ENCODE results near the gene SLC30A10.

GRCh38 chr1:218165120-218166036, 119.7 kb upstream of the RRP15 start:
- PRO-cap: no peak
- CAGE, long polyA plus RNA: no peak

DNA sequence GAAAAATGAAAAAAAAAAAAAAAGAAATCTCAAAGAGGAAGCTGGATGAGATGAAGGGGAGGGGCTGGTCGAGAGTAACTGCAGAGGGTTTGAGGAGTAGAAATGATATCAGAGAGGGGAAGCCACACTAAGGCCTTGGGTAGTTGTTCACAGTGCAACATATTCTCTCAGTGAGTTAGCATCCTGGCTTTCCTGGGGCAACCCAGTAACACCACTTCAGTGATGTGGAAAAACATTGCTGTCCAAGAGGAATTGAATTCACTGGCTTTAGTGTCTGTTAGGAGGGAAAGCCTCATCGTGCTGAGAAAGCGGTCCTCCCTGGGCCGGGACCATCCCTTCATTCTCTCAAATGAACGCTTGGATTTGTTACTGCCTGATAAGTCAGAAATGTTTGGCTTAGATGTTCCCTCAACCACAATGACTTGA, 12.1 kb downstream of the TGFB2 start:
- PRO-cap: no peak
- CAGE, long polyA plus RNA: no peak

GRCh38 chr1:219173256-219173584, 458 bp upstream of the LYPLAL1 start:
- PRO-cap: no peak
- CAGE, long polyA plus RNA: no peak

GRCh38 chr1:219188966-219189411, 15.3 kb downstream of the LYPLAL1 start:
- PRO-cap: no peak
- CAGE, long polyA plus RNA: no peak

DNA sequence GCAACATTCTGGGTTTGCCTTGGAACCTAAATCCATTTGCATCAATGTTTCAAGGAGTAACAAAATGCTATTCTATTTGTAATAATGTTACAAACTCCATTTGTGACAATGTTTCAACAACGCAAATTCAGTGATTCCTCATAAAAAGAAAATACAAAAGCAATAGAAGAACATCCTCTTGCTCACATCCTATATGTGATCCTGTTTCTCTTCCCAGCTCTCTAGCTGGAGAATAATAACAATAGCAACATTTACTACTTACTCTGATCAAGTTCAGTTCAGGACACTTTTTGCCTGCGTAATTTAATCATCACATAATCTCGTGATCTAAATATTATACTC, 127.7 kb upstream of the ZC3H11B start:
- PRO-cap: no peak
- CAGE, long polyA plus RNA: no peak

DNA sequence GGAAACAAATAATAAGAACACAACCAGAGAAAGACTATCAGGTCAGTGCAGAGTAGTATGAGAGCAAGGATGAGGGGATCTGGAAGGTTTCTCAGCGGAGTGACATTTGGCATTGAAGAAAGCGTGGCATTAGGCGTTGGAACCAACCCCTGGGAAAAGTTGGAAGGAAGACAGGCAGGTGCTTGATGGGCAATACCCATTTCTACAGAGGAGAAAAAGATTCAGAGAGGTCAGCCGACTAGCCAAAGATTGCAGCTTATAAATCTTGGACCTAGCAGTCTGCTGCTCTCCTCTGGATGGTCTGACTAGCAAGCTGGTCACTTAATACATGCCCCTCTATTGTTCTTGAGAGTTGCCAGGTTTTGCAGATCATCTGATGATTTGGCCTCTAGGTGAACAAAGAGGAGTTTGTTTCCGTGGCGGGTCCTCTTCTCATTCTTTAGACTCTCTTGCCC, 116.0 kb downstream of the SLC30A10 start:
- PRO-cap: no peak
- CAGE, long polyA plus RNA: no peak

DNA sequence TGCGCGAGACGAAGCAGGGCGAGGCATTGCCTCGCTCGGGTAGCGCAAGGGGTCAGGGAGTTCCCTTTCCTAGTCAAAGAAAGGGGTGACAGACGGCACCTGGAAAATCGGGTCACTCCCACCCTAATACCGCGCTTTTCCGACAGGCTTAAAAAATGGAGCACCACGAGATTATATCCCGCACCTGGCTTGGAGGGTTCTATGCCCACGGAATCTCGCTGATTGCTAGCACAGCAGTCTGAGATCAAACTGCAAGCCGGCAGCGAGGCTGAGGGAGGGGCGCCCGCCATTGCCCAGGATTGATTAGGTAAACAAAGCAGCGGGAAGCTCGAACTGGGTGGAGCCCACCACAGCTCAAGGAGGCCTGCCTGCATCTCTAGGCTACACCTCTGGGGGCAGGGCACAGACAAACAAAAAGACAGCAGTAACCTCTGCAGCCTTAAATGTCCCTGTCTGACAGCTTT, 88.8 kb downstream of the SLC30A10 start:
- PRO-cap: no peak
- CAGE, long polyA plus RNA: no peak

GRCh38 chr1:219927621-219928382, 555 bp downstream of the SLC30A10 start:
- PRO-cap: no peak
- CAGE, long polyA plus RNA: no peak

DNA sequence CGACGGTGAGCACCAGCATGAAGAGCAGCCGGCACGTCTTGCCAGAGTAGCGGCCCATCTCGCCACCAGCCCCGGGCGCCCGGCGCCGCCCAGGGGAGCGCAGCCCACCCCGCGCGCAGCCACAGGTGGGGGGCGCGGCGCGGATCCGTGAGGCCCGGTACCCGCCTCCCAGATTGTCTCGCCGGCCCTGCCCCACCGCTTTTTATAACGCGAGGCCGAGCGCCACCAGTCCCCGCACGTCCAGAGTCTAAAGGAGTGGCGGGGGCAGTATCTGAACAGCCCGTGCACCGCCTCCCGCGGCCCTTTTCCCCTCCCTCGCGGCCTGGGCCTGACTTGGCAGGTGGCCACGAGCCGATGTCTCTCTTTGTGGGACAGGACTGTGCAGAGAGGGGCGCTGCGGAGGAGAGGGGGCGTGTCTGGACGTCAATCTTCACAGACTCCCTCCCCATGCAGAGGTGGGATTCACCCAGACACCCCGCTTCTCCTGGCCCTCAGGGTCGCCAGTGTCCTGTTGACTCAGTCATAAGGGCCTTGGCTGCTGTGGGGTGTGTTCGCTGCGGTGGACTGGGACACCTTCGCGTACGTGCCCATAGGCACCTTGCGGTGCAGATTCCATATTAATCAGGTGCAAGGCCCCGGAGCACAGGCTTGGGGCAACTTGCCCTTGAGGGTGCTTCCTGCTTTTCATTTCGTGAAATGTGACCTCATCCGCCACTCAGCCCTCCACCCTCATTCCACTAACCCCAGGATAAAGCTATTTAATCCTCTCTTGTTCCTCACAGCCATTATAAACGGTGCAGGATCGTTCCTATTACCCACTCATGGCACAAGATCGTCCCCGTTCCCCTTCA, at the start of gene SLC30A10:
Gene SLC30A10 (minus strand): TSS at position 175 of the 851 bp plus-strand sequence.
- PRO-cap: no peak
- CAGE, long polyA plus RNA: no peak

- PRO-cap: no peak
- CAGE, long polyA plus RNA: no peak
Measured at GRCh38 chr1:219929235-219929641, 881 bp upstream of the SLC30A10 start.

GRCh38 chr1:220024901-220025577, 21.3 kb downstream of the EPRS1 start:
- PRO-cap: no peak
- CAGE, long polyA plus RNA: no peak

GRCh38 chr1:220253222-220254099, 18.8 kb downstream of the RAB3GAP2 start:
- PRO-cap: no peak
- CAGE, long polyA plus RNA: no peak

DNA sequence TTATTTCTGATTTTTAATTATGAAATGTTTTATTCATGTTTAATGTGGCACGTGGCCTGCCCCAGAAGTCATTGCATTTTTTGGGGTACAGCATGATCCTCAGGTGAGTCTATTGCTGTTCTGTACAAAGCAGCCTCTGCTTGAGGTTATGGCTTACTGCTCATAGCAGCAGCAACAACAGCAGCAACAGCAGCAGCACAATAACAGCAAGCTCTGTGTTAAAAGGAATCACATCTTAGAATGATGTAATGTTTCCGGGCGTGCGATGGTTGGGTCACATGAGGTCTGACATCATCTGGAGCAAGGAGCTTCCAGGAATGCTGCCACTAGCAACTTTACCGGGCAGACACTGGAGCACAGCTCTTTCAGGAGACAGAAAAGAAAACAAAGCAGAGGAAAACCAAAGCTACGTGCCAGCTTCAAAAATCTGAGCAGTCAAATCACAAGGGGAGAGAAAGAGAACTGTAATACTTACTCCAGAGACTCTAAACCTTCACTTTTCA, 28.1 kb upstream of the RAB3GAP2 start:
- PRO-cap: no peak
- CAGE, long polyA plus RNA: no peak

DNA sequence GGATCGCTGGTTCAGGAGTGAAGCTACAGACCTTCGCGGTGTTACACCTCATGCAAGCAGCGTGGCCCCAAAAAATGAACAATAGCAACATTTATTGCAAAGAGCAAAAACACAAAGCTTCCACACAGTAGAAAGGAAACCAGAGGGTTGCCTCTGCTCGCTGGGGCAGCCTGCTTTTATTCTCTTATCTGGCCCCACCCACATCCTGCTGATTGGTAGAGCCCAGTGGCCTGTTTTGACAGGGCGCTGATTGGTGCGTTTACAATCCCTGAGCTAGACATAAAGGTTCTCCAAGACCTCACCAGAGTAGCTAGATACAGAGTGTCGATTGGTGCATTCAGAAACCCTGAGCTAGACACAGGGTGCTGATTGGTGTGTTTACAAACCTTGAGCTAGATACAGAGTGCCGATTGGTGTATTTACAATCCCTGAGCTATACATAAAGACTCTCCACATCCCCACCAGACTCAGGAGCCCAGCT, 52.8 kb upstream of the MARK1 start:
- PRO-cap: no peak
- CAGE, long polyA plus RNA: no peak

DNA sequence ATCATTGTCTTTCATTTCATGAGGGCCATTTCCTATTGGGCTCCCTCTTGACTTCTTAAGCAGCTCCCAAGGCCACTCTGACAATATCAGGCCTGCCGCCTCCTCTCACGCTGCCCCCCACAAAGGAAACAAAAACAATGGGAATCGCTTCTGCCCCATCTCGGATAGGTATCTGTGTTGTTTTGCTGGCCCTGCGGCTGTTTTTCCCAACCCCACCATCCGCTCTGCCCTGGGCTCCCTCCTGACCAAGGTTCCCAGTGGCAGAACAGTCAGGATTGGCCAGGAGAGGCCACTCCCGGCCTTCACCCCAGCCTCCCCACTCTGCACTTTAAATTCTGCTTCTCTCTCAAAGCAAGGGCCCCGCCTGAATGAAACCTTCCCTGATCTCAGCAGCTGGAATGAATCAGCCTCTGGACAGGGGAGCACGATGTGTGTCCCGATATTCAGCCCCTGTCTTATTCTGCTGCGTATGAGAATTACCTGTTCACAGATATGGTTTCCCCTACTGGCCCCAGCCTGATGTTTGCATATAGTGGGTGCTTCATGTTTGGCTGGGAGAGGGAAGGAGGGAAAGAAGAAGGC, 16.3 kb downstream of the C1orf115 start:
- PRO-cap: no peak
- CAGE, long polyA plus RNA: no peak

DNA sequence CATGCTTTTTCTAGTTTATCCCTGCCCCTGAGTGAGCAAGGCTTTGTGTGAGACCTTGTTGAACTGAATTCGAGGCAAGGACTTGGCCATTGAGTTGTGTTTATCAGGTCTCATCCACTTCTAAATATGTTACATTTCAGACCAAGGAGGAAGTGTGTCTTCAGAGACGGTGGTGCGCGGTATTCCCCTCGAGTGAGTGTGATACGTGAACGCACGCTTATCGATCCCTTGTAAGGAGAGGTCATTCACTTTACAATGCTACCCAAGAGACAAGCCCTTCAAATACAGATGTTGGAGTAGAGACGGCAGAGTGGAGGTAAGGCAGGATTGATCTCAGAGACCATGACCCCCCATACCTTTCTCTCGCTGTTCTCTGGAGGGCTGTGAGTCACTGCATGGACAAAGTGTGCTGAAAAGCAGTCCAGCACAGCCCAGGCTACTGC, 16.5 kb upstream of the MTARC1 start:
- PRO-cap: bidirectional peak, plus-strand start at position 281 of the sequence, minus-strand start at position 128 of the sequence
- CAGE, long polyA plus RNA: no peak

GRCh38 chr1:220887441-220887792, 8.2 kb downstream of the HLX start:
- PRO-cap: no peak
- CAGE, long polyA plus RNA: no peak

DNA sequence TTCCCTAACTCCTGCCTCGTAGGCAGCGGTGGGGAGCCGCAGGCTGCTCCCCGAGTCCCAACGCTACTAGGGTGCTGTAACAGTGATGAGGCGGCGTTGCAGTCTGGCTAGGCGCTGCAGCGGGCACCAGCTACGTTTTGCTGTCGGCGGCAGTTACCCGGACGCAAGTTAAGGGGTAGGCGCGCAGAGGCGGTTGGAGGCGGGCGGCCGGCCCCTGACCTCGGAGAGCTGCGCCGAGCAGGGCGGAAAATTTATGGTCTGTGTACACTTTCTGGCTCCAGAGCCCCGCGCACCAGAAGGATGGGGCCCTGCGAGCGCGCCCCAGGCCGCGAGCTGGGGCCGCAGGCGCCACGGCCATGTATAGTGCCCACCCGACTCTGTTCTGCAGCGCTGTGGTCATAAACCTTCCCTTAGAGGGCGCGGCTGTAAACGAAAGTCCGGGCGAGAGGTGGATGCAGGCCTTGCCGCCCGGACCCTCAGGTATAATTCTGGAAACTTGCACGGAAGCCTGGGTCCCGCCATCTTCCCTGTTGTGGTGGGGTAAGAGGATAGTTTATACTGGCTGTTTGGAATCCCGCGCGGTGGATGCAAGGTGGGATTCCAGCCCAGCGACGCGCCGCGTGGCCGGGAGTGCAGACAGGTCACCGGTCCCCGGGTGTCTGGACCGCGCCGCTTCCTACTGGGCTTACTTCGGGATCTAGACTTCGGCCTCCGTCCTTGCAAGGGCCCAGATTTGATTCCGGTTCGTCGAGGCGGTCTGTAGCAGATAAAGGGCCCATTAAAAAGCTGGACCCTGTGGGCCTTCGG, 15.0 kb downstream of the HLX start:
- PRO-cap: no peak
- CAGE, long polyA plus RNA: no peak

DNA sequence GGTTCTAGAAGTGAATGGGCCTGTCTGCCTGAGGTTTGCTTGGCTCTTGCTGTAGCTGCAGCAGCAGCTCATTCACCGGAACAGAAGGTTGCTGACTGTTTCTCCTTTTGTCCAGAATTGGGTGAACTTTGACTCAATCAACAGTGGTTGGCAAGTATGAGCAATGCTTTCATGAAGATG, 82.7 kb downstream of the HLX start:
- PRO-cap: no peak
- CAGE, long polyA plus RNA: no peak

GRCh38 chr1:221098214-221098875, 219.1 kb downstream of the HLX start:
- PRO-cap: no peak
- CAGE, long polyA plus RNA: no peak